Measurements from ENCODE around the genes TFEB, GUCA1ANB, BICRAL and PEX6.

DNA sequence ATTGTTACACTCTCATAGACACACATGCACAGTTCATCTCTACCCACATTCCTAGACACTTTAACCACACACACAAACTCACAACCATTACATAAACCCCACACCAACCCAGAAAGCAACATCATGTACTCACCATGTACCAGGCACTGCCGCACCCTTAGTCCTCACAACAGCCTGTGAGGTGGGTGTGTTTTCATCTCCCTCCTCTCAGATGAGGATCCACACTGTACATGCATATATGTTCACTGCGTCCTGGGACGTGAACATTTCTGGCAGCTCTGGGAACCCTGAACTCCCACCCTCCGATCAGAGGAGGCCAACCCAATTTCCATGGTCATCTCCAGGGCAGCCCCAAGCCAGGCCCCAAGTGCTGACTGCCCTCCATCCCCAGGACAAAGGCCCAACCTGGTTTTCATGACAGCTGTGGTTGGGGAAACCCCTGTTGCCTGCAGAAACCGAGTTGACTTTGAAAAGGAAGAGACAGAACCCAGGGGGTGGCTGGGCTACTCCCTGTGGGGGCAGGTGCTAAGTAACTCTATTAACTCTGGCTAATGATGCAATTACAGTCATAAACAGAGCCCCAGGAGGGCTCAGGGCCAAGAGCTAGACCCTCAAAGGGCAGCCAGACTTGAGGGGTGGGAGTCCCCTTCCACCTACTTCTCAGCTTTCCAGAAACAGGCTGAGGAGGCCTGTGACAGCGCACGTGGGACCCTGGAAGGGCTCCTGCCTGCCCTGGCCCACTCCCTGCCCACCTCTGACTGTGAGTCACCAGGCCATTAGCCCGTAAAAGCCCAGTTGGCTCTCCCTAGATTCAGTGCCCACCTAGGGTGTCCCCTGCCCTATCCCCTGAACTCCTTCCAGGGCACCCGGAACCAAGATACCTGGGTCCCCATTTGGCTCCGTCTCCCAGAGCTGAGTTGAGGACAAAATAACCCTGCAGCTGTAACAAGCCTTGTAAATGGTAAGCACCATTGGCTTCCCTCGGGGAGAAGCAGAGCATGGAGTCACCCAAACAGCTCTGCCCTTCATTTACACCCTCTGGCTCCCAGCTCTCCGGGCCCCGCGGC lies 2.6 kb downstream of the TFEB start:
- PRO-cap = bidirectional peak, plus-strand start at position 483 of the sequence, minus-strand start at position 148 of the sequence

DNA sequence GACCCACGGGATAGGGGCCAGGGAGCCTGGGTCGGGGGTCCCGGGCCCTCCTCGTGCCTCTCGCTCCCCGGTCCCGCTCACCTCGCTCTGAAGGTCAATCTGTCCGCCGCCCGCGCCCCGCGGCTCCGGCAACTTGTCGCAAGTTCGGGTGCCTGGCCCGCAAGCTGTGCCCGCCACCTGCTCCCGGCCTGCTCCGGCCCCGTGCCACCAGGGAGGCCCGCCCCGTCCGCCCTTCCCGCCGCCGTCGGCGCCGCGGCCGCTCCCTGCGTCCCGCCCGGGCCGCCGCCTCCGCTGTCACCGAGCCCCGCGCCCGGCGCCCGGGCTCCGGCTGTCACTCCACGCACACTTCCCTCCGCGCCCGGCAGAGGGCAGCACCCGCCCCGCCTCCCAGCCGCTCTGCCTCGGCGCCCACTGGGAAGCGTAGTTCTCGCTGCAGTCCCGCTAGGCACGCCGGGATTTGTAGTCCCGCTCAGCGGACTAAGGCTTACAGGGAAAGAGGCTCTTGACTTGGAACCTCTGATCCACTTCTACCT lies at the start of gene TFEB:
Gene TFEB (minus strand): TSS at position 340 of the 533 bp plus-strand sequence.
- PRO-cap = bidirectional peak, plus-strand start at position 489 of the sequence, minus-strand start at position 340 of the sequence

DNA sequence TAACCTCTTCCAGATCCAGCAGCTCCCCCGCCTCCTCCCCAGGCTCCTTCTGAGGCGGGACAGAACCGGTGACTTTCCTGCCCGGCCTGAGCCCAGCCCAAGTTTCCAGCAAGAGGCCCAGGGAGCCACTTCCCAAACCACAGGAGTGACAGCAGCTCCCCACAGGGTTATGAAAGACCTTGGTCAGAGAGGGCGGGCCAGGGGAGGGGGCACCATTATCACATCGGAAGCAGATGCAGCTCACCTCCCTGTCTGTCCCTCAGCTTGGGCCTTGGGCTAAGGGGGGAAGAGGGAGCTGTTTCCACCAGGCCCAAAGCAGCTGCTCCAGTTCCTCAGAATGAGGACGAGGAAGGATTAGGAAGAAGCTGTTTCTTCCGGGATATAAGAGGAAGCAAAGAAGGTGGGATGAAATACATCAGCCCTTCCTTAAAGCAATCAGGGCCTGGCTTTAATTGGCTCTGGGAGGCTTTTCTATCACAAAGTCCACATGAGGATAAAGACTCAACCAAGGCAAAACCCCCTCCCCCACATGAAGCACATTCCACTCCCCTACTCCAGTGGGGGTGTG lies 2.1 kb downstream of the CCND3 start:
- PRO-cap = no peak

- PRO-cap = no peak
These were observed 53.2 kb upstream of the TAF8 start for GRCh38 chr6:41997037-41997514.

DNA sequence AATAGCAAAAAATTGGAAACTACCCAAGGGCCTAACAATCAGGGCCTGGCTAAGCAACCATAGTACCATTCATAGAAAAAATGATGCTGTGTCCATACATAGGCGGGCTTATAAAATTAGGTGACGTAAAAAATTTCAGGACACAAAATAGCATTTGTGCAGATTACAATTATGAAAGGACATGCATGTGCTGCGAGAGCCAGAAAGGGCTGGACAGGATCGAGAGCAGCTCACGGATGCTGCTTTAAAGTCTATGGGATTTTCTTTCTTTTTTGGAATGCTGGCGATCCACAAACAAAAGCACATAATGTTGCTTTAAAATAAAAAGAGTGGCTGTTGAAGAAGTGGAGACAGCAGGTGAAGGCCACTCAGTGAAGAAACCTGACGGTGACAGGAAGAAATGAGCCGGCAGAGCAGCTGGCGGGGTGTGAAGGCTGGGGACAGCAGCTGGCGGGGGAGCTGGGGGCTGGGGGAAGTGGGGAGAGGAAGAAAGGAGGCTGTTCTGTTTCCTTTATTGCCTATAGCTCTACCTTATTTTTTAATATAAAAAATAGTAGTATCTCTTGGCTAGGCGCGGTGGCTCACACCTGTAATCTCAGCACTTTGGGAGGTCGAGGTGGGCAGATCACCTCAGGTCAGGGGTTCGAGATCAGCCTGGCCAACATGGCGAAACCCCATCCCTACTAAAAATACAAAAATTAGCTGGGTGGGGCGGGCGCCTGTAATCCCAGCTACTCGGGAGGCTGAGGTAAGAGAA lies 42.6 kb upstream of the TAF8 start:
- PRO-cap = unidirectional peak, plus-strand start at position 195 of the sequence

DNA sequence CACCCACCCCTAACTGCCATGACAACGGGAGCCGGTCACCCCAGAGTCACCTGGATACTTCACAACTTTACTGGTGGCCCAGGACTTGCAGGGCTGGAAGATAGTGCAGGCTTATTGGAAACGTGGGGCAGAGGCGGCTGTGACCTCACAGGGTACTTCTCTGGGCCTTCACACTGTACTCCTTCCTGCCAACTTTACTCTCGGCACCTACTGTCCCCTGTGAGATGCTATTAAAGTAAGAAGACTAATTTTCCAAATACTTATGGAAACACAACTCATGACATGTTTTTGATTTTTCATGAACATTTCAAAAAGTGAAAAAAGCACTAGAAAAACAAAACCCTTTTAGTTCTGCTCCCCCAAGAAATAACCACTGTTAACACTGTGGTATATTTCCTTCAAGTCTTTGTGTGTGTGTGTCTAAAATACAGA lies 19.0 kb upstream of the TAF8 start:
- PRO-cap = no peak

GRCh38 chr6:42046552-42047279 lies 3.6 kb upstream of the TAF8 start:
- PRO-cap = unidirectional peak, minus-strand start at chr6:42046717; unidirectional peak, plus-strand start at chr6:42047130

- PRO-cap = no peak
These were observed at the start of gene GUCA1ANB for GRCh38 chr6:42155056-42155633. Gene GUCA1ANB (plus strand): TSS chr6:42155406.

GRCh38 chr6:42251906-42252273 lies 34.2 kb upstream of the MRPS10 start:
- PRO-cap = no peak

GRCh38 chr6:42279003-42280064 lies 61.7 kb upstream of the MRPS10 start:
- PRO-cap = no peak

DNA sequence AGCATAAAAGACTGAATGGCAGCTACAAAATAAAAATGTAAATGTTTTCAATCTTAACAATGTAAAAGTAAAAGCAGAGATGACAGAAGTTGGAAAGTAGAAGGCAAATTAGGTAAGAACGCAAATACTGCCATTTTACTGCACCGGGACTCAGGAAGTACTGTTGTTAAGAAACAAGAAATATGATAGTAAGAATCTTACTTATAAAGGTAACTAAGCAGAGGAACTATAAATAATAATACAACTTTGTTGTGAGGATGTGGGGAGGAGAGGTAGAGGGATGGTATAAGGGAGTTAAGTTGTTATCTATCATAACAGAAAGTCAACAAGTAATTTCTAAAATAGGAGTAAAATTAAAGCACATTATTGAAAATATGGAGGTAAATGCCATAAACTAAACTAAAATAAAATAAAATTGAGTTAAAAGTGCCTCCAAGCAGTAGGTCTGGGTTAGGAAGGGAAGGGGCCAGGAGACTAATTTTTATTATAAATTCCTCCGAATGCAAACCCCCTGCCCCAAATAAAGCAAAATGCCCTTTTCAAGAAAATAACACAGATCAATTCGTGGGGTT lies 104.4 kb upstream of the MRPS10 start:
- PRO-cap = no peak

GRCh38 chr6:42367096-42367739 lies 84.5 kb downstream of the TRERF1 start:
- PRO-cap = no peak

- PRO-cap = bidirectional peak, plus-strand start at chr6:42390588, minus-strand start at chr6:42390363
These were observed 61.7 kb downstream of the TRERF1 start for GRCh38 chr6:42389679-42390802.

GRCh38 chr6:42572386-42573026 lies 8.7 kb downstream of the UBR2 start:
- PRO-cap = no peak

DNA sequence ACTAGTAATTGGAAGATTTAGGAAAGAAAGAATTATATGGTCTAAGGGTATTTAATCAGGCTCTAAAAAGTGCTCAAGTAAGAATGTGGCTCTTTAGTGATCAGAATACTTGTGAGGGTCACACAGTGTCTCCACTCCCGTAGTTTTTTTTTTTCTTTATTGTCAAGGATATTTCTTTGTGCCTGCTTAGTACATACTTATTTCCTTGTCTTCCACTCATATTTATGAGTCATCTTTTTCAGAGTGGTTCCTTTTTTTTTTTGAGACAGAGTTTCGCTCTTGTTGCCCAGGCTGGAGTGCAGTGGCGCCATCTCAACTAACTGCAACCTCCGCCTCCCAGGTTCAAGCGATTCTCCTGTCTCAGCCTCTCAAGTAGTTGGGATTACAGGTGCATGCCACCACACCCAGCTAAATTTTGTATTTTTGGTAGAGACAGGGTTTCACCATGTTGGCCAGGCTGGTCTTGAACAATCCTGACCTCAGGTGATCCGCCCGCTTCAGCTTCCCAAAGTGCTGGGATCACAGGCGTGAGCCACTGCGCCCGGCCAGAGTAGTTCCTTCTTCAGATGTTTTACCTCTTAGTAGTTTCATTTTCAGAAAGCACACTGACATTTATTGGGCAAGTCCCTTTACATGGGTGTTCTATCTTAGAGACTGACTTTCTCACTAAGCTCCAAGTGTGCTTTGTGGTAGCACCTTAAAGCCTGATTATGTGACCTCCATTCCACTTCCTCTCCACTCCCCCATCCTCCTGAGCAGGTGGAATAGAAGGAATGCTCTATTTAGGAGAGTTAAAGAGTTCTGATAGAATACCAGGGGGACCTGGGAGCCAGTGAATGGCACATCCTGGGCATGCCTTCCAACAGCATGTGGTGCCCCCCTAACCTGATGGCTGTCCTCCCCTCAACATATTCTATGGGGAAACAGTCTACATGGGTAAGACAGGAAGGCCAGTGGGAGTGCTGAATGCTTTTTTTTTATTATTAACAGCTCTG lies 6.9 kb upstream of the BICRAL start:
- PRO-cap = bidirectional peak, plus-strand start at position 301 of the sequence, minus-strand start at position 107 of the sequence; bidirectional peak, plus-strand start at position 634 of the sequence, minus-strand start at position 573 of the sequence

DNA sequence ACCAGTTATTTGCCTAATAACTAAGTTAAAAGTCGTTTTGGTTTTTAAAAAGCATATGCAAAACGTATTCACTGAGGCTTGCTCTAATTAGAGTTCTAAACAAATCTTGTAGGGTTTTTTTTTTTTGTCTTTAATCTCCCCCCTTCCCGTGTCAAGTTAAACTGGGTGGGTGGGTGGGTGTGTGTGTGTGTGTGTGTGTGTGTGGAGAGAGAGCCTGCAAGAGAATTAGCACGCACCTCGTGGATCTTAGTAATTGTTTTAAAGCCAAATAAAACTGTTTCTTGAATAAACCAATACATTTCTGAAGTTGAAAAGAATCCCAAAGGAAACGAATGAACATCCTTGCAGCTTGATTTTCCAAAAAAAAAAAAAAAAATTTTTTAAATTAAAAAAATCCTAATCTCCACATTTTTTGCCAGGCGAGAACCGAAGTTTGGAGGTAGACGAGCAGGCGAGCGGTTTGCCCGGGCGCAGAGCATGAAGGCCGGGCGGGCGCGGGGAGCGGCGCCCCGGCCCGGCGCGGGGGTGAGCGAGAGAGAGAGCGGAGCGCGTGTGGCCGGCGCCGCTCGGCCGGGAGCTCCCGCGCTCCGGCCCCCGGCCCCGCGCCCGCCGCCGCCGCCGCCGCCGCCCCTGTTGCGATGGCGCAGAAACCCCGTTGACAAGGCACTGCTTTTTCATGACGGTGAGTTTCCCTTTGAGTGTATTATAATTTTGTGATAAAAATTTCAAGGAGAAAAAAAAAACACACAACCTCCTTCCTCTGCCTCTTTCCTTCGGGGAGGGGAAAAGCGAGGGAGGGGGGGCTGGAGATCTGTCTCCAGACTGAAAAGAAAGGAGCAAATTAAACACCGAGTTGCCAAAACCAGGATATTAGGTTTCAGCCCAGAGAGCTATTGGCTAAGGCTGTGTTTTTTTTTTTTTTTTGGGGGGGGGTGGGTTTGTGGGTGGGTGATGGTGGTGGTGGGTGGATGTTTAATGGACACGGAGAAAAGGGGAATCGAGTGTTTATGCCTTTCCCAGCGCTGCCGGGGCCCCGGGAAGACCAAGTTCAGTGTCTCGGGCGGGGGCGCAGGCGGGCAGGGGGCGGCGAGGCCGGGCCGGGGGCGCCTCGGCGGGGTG lies at the start of gene BICRAL:
Gene BICRAL (plus strand): TSS at position 633 of the 1,119 bp plus-strand sequence.
- PRO-cap = unidirectional peak, plus-strand start at position 205 of the sequence; bidirectional peak, plus-strand start at position 429 of the sequence, minus-strand start at position 459 of the sequence; bidirectional peak, plus-strand start at position 941 of the sequence, minus-strand start at position 626 of the sequence

- PRO-cap = no peak
These were observed 12.1 kb upstream of the C6orf226 start for GRCh38 chr6:42902434-42903355.

GRCh38 chr6:42932998-42933912 lies 4.0 kb downstream of the CNPY3 start:
- PRO-cap = no peak

GRCh38 chr6:42979107-42980189 lies at the start of gene PEX6:
Gene PEX6 (minus strand): TSS chr6:42979181.
- PRO-cap = bidirectional peak, plus-strand start at chr6:42979262, minus-strand start at chr6:42979215; unidirectional peak, minus-strand start at chr6:42979608

DNA sequence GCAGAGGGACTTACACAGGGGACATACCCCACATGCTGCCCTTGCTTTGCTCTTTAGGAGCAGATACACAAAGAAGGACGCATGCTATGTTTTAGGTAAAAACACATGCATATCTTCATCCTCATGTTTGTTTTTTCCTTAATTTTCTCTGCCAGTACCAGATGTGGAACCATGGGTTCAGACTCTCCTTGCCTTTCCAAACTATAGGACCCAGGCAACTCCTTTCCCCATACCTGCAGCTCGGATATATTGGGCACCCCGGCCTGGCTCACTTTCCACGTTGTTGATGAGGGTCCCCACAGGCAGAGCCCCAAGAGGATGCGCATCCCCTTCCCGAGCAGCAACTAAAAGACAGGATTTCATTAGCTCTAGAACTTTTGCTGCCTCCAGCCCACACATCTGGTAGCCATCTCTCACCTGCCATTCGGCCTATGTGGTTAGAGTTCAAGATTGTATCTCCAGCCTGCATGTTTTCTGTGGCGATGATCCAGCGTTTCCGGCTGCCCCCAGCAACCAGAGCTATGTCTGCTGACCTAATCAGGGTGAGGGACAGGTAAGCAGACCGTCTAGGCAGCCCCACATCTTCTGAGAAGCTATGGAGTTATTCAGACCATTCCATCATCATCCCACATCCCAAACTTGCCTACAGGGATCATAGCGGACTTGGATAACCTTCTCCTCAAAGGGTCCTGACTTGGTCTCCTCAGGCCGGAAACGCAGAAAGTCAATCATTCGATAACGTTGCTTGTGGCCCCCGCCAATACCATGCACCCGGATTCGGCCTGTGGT lies 2.2 kb upstream of the CUL7 start:
- PRO-cap = no peak